Fibroblast of the aortic adventitia (primary cell): ENCODE measurements around a stretch of chr22.

GRCh38 chr22:37638371-37639169 is 899 bp upstream of the SH3BP1 start:
- CAGE, long polyA plus RNA = no peak

GRCh38 chr22:37655609-37656210 is 2.8 kb upstream of the PDXP start:
- CAGE, long polyA plus RNA = no peak

GRCh38 chr22:37677533-37677821 is 2.0 kb downstream of the LGALS1 start:
- CAGE, long polyA plus RNA = no peak

- CAGE, long polyA plus RNA = no peak
Measured at GRCh38 chr22:37749220-37749644, 52.4 kb downstream of the TRIOBP start.

DNA sequence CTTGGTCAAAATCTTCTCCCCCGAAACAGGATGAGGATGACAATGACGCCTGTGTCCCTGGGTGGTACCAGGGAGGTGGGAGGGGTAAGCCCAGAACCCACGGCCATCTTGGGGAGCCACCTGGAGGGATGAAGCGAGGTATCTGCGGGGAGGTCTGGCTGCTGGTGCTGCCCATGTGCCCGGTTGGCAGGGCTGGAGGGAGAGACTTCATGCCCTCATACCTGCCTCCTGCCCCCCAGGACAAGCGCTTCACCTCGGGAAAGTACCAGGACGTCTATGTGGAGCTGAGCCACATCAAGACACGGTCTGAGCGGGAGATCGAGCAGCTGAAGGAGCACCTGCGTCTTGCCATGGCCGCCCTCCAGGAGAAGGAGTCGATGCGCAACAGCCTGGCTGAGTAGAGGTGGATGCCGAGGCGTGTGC is 32.7 kb upstream of the H1-0 start:
- CAGE, long polyA plus RNA = no peak

DNA sequence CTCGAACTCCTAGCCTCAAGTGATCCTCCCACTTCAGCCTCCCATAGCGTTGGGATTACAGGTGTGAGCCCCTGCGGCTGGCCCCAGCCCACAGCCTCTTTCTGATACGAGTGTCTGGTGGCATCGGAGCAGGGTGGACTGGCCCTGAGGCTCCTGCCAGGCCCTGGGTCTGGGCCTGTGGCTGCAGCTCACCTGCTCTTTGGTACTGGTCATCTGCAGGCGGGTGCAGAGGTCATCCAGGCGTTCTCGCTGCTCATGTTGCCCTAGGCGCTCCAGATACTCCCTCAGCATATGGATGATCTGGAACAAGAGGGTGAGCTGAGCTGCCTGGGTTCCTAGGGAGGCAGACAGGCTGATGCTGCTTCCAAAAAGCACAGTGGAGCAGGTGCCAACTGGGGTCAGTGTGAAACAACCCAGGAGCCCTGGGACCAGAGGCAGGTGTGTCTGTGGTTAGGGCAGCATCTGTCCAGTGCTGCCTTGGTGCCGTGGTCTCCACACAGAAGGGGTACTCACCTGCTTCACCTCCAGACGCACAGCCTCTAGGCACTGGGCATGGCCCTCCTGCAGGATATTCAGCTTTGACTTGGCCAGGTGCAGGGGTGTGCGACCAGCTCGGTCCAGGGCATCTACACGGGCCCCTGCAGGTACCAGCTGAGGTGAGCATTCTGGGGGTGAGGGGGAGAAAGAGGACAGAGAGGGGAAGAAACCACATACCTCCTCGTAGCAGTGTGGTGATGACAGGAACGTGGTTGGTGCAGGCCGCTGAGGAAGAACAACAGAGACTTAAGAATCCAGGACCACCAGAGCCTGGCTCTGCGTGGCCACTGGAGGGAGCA is 9.5 kb downstream of the GALR3 start:
- CAGE, long polyA plus RNA = no peak

GRCh38 chr22:37894962-37895757 is 10.9 kb upstream of the MICALL1 start:
- CAGE, long polyA plus RNA = no peak

DNA sequence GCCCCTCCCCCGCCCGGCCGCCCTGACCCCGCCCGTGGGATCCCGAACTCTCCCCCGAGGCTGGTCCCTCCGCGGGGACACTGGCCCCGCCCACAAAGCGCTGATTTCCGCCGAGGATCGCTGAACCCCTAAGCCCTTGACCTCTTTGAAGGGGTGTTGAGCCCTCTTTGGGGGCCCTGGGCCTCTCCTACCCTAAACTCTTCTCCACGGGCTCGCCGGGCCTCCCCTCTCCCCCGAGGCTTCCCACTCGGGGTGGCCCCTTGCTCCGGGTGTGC is 585 bp downstream of the MICALL1 start:
- CAGE, long polyA plus RNA = no peak

DNA sequence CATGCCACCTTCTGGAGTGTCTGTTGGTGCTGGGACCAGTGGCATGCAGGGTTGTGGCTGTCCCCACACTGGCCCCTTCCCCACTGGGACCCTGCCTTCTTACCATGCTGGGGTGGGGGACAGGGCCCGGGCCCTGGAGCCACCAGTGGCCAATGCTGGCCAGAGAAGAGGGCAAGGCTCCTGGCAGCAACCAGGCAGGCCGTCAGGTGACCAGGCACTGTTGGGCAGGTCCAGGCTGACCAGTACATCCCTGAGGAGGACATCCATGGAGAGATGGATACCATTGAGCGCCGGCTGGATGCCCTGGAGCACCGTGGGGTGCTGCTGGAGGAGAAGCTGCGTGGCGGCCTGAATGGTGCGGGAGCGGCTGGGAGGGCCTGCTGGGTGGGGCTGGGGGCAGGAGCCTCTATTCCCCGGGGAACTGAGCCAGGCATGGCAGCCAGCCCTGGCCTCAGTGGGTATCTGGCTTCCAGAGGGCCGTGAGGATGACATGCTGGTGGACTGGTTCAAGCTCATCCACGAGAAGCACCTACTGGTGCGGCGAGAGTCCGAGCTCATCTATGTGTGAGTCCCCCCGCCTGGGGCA is 21.0 kb downstream of the C22orf23 start:
- CAGE, long polyA plus RNA = no peak

- CAGE, long polyA plus RNA = no peak
Measured at GRCh38 chr22:37982358-37982783, 2.0 kb downstream of the SOX10 start.

DNA sequence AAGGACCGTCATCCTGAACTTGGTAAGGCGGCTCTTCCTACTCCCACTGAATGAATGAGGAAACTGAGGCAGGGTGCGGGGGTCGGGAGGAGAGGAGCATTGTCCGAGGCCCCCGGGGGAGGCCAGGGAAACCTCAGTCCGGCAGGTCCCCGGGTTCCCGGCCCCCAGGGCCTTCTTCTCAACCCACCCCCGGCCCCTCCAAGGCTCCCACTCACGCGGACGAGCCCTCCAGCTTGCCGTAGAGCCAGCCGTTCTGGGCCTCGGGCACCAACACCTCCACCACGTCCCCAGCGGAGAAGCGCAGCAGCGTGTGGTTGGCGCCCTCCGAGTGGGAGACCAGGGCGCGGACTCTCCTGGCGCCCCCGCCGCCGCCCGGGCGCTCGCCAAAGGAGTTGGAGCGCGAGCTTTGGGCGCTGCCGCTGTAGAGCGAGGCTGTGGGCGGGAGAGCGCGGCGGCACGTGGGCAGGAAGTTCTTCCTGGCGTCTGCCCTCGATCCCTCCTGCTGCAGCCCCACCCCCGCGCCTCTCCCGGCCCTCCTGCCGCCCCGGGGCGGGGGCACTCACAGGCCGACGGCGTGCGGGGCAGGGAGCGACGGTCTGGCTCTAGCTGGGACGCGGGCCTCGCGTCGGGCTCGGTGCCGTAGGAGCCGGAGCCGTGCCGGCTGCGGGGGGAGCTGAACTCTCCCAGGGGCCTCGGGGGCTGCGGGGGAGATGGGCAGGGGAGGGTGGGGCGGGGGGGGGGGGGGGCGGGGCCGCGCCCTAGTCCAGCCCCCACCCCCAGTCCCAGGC is 4.7 kb upstream of the SLC16A8 start:
- CAGE, long polyA plus RNA = no peak

GRCh38 chr22:38110907-38111272 is 406 bp upstream of the BAIAP2L2 start:
- CAGE, long polyA plus RNA = no peak

GRCh38 chr22:38202986-38203935 is 1.5 kb downstream of the MAFF start:
- CAGE, long polyA plus RNA = no peak

GRCh38 chr22:38214130-38214322 is 12.2 kb downstream of the MAFF start:
- CAGE, long polyA plus RNA = no peak

GRCh38 chr22:38219011-38220178 is 17.6 kb downstream of the MAFF start:
- CAGE, long polyA plus RNA = no peak

DNA sequence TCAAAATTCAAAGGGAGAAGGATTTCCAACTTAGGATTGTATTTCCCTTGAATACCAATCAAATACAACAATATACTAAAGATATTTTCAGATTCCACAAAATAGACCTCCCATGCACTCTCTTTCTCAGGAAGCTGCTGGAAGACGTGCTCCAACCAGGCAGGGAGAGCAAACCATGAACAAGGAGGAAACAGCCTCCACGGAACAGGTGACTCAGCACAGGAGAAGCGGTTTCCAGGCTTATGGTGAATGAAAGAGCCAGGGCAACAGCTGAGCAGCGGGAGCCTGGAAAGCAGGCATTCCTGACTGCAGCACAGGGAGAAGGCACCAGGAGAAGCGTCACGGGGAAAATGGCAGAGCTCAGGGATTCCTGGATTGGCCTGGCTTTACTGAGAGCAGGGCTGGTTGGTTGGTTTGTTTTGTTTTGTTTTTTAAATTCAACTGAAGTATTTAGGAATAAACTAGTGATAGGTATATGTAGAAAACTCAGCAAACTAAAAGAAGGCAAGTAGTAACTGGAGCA is 31.9 kb downstream of the TMEM184B start:
- CAGE, long polyA plus RNA = no peak

DNA sequence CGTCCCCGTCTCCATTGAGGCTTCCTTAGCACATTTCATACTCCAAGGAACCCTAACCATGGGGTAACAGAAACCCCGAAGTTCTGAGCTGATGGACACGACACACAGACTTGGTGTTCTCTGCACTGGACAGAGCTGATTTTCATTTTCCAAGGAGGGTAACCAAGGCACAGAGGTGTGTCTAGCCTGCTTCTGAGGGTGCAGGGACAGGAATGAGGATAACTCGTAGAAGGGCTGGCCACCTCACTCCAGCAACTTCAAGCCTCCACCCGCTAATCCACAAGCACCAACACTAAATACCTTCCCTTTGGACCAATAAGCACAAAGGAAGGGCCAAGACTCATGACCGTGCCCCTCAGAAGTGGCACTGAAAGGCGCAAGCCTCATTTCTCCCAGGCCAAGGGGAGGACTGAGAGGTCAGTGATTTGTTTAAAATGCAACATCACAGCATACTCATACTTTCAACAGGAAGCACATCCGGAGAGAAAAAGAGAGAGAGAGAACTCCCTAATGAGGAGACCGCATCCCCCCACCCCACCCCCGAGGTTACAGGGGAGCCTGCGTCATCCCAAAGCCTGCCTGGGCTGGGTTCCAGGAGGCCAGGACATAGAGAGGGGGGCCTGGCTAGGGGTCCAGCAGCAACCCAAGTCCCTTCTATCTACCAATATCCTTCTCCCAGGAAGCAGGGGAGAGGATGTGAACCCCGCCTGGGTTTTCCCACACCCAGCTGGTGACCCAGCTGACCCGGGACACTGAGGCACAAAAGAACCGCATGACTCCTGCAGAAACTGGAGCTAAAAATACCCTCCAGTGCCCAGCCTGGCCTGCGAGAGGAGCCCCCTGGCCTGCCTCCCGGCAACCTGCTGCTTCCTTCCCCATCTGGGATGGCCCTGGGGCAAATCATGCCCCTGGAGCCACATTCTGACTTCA is 3.9 kb downstream of the CSNK1E start:
- CAGE, long polyA plus RNA = no peak

- CAGE, long polyA plus RNA = no peak
Measured at GRCh38 chr22:38350308-38350817, 33.1 kb upstream of the CSNK1E start.

GRCh38 chr22:38493623-38494204 is 12.4 kb downstream of the DDX17 start:
- CAGE, long polyA plus RNA = no peak

DNA sequence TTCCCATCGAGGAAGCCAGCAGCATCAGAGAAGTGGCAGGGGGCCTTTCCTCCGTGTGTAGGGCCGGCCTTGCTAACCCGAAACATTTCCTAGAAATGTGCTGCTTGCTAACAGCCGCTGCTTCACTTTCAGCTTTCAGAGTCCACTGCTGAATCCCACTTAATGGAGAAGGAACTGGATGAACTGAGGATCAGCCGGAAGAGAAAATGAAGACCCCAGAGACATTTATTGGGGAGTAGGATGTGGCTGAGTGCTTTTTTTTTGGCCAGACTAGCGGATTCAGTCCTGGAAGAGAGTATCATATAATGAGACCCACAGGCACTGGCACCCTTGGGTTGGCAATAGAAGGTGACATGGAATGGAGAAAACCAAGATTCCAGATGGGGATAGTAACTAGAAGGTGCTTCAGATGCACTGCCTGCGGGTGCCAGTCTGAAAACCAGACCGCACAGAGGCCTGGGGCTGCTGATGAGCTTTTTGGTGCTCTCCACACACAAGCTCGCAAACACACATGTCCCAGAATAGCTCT is 8.7 kb upstream of the TOMM22 start:
- CAGE, long polyA plus RNA = no peak